ENCODE results near the gene ZC3H7B.

GRCh38 chr22:41196929-41197241 lies 8.2 kb upstream of the L3MBTL2 start:
- PRO-cap = no peak

- PRO-cap = bidirectional peak, plus-strand start at chr22:41301604, minus-strand start at chr22:41301529
These were observed at the start of gene ZC3H7B for GRCh38 chr22:41300939-41301974. ZC3H7B (plus strand) TSS chr22:41301525.

- PRO-cap = no peak
These were observed 12.1 kb downstream of the TEF start for GRCh38 chr22:41393747-41394278.

GRCh38 chr22:41403606-41404398 lies 22.1 kb downstream of the TEF start:
- PRO-cap = bidirectional peak, plus-strand start at chr22:41404268, minus-strand start at chr22:41403864

DNA sequence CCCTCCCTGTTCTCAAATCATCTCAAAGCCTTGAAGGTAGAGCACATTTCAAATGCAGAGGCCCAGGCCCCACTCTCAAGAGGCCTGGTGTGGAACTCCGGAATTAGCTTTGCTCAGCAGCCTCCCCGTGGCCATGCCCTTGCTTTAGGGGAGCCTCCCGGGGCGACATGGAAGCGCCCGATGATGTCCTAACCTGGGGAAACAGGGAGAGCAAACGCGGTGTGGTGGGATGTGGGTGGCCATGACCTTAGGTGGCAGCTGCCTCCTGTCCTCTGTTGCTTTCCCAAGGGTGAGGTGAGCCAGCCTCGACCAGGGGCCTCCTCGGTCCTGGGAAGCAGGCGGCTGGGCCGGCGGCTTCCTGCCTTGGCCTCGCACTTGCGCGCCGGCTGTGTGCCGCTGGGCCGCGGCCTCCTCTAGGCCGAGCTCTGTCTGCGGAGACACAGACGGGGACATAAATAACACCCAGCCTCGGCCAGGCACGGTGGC lies 31.0 kb downstream of the TEF start:
- PRO-cap = bidirectional peak, plus-strand start at position 442 of the sequence, minus-strand start at position 427 of the sequence

- PRO-cap = bidirectional peak, plus-strand start at chr22:41418340, minus-strand start at chr22:41418086
These were observed 28.8 kb downstream of the TOB2 start for GRCh38 chr22:41417537-41418544.

DNA sequence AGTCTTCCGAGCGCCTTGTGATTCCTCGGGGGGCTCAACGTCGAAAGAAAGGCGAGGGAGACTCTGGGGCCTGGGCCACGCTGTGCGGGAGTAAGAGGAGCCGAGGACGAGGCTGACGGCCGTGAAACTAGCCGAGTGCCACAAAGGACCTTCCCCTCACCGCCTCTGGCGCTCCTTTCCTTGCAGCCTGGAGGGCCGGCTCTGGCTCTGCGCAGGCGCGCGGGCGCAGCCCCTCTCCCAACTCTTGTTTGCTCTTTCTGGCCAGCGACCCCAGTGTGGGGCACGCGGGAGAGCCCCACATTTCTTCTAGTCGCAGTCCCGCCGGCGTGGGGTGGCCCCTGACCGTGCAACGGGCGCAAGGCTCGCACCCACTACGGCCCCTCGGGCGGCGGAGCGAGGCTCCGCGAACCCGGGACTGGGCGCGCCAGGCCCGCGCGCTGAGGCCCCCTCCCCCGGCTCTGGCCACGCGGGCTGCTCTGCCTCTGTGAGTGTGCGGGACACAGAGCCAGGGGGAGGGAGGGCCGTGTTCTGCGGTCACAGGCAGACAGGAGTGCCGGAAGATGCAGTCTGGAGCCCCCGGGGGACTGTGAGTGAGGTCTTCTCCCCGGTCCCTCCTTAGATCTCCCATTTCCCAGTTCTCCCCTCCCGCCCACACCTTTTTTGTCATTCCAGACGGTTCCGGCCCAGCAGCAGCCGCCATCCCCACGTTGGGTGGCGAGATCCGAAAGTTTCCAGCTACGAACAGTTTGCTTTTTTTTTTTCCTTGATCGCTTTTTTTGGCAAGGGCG lies 1.0 kb upstream of the TOB2 start:
- PRO-cap = bidirectional peak, plus-strand start at position 273 of the sequence, minus-strand start at position 167 of the sequence; bidirectional peak, plus-strand start at position 502 of the sequence, minus-strand start at position 460 of the sequence; bidirectional peak, plus-strand start at position 666 of the sequence, minus-strand start at position 592 of the sequence

DNA sequence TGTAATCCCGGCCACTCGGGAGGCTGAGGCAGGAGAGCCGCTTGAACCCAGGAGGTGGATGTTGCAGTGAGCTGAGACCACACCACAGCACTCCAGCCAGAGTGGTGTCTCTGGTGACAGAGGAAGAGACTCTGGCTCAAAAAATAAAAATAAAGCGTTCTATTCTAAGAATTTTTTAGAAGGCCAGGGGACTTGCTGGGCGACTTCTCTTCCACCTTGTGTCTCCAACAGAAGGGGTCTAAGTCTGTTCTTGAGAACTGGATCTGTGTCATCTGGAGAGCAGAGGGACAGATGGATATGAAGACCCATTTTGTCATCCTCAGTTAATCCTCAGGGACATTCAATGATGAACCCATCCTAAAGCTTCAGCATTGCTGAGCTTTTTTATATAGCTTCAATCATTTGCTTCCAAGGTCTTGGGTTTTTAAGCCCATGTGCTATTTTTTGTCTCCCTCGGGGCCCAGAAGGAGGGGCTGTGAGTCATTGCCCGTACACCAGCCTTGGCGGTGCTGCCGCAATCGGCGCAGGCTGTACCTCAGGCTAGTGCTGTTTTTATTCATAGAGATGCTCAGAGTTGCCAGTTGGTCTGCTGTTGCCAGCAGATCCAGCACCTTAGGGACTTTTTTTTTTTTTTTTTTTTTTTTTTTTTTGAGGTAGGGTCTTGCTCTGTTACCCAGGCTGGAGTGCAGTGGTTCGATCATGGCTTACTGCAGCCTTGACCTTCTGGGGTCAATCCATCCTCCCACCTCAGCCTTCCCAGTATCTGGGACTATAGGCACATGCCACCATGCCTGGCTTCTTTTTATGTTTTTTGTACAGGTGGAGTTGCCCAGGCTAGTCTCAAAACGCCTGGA lies 35.4 kb downstream of the ACO2 start:
- PRO-cap = no peak

DNA sequence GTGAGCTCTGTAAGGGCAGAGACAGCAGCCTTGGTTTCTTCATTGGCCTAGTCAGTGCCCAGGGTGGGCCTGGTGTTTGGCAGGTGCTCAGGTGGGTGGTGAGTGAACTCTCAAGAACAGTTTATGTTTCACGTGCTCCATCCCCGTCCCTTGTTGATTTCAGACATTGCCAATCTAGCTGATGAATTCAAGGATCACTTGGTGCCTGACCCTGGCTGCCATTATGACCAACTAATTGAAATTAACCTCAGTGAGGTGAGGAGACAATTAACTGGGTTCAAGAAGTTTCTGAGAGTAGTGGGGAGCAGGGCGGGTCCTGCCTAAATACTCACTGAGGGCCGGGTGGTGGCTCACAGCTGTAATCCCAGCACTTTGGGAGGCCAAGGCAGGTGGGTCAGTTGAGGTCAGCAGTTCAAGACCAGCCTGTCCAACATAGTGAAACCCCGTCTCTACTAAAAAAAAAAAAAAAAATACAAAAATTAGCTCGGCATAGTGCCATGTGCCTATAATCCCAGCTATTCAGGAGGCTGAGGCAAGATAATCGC lies 25.9 kb downstream of the POLR3H start:
- PRO-cap = no peak

GRCh38 chr22:41821506-41822338 lies 11.2 kb upstream of the SREBF2 start:
- PRO-cap = no peak

DNA sequence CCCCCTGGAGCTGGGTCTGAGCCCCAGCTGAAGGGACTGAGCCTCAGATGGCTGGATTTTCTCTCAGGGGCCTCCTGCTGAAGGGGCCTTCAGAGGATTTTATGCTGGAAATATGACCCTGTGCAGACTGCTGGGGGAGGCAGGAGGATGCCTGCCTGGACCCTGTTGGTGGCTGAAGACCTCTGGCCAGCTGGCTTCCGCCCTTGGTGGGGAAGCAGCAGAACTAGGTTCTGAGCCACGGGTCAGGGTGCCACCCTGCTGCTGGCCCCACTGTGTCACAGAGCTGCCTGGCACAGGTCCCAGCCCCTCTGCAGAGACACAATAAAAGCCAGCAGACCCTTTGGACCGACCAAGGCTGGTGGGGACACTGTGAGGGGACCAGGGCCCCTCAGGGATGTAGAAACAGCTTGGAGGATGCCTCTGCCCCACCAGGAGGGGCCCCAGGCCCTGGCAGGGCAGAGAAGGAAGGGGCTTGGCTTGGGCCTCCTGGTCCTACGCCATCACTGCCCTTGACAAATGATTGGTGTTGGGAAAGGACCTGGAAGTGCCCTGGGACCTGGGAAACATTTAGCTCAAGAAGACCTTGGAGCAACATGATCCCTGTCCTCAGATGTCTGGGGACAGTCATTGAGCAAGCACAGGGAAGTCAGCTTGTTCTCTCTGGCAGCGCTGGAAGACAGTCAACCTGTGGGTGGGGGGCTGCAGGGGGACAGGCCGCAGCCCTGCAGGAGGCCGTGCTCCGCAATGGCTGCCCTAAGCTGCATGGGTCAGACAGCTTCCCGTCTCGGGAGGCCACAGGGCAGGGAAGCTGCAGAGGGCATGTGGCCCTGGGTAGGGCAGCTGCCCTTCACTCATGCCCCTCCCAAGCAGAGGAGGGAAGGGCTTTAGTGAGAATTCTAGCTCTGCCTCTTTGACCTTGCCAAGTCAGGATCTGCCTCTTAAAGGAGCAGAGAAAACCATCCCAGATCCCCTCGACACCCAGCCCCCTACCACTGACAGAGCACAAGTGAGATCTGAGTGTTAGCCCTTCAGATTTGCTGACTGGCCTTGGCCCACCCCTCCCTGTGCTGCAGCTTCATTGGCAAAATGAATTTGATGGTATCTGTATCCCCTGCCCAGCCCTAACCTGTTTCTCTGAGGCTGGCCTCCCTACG lies 6.6 kb upstream of the SREBF2 start:
- PRO-cap = no peak

GRCh38 chr22:41859200-41859510 lies 26.2 kb downstream of the SREBF2 start:
- PRO-cap = no peak

GRCh38 chr22:41862106-41862580 lies 29.2 kb downstream of the SREBF2 start:
- PRO-cap = no peak

DNA sequence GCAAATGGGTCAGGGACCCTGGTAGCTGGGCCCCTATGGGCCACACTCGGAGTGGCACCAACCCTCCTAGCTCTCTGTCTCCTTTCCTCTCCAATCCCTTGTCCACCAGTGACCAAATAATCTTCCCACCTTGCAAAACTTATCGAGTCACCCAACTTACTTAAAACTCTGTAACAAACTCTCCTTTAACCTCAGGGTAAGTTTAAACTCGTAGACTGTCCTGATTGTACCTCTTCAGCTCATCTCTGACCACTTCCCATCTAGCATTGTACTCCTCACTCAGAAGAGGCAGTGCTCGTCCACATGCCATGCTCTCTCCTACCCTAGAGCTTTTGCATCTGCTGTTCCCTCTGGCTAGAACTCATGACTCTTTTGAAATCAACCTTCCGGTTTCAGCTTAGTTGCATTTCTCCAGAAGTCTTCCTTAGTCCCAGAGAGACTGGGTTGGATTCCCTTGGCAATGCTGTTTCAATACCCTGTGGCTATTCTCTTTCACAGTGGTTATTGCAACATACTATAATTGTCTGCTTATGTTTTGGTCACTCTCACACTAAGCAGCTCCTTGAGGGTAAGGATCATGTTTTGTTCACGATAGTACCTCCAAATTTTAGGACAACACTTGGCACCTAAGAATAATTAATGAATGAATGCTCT lies 14.2 kb downstream of the SEPTIN3 start:
- PRO-cap = no peak

DNA sequence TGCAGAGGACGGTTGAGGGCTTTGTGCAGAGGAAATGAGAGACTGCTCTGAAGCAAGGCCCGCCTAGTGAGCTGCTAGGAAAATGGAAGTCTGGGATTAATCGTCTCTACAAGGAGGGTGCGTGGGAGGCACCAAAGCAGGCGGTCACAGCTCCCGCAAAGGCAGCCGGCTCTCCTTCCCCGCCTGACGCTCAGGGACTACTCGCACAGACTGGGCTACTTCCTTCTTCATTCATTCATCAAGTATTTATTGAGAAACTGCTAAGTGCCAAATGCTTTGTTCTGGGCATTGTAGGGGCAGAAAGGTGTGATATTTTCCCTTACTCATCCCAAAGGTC lies 463 bp upstream of the NAGA start:
- PRO-cap = unidirectional peak, plus-strand start at position 134 of the sequence

DNA sequence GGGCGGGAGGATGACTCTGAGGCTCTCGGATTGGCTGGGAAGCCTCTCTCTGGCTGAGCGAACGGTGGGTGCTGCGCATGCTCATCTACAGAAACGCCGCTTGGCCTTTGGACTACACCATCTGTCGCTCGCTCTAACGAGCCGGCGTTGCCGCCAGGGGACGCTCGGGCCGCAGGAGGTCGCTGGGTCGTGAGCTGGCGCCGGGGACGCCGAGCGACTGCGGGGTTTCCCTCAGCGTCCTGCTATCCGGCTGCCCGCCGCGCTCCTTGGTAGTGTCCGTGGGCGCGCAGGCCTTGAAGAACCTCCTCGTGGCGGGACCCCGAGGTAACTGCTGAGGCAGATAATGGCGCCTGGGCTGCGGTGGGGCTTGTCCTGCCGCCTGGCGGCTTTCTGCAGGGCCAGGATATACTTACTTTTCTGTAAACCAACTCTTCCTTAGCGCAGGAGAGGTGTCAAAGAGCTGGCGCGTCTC lies 322 bp upstream of the NDUFA6 start:
- PRO-cap = bidirectional peak, plus-strand start at position 90 of the sequence, minus-strand start outside the sequence

DNA sequence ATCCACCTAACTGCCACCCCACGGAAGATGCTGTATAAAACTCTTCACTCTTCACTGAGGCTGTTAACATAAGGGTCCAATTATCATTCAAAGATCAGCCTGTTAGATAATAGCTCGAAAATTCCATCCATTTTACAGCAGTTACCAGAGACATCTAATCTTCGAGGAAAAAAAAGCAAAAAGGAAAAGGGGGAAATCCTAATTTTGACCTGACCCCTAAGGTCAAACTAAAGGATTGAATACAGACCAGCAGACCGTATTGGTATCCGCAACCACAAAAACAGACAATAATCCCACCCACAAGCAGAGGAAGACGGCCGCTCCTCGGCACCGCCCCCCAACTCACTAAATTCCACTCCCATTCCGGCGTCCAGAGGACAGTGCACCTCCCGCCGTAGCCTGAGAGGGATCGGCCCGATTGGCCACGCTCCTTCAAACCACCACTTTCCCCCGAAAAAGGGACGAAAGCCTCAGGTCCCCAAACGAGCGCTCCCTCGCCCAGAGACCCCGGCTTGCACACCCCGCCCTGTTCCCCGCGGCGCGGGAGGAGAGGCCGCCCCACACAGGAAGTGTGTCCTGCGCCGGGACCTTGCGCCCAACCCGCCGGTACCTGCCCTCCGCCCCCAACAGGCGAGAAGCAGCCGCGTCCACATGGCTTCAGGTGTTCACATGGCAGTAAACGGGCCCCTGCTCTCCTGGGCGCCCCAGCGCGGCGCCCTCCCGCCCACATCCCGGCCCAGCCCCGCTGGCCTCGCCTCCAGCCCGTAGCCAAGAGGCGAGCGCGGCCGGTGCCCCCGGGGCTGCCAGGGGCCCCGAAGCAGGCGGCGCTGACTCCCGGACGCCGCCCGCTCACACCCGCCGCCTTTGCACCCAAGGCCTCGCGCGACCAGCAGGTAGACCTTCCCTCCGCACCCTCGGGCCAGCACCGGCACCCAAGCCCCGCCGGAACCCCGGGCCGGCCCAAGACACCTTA lies 1.0 kb downstream of the TCF20 start:
- PRO-cap = no peak

GRCh38 chr22:42397197-42398061 lies 34.8 kb downstream of the NFAM1 start:
- PRO-cap = unidirectional peak, minus-strand start at chr22:42397353

GRCh38 chr22:42500063-42501128 lies 19.2 kb downstream of the RRP7A start:
- PRO-cap = unidirectional peak, plus-strand start at chr22:42500568

DNA sequence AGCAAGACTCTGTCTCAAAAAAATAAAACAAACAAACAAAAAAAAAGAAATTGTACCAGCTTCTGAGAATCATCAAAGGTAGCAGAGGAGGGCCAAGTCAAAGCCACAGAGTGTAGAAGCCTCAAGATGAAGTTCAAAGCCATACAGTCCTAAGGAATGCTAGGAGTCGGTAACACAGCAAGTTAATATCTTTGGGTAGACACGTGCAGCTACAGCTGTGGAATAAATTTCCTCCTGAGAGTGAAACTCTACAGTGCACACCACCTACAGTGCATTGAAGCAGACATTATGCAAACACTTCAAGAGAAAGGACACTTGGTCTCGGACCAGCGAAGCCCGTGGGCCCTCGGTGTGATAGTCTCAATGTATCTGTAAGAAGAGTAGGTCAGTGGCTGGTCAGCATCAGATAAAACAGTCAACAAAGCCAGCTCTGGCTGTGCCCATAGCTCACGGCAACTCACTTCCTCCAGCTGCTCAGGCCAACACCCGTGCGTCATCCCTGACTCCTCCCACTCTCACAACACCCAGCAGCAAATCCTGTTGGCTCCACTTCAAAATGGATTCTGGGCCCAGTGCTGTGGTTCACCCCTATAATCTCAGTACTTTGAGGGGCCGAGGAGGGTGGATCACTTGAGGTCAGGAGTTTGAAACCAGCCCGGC lies 16.5 kb upstream of the SERHL2 start:
- PRO-cap = unidirectional peak, plus-strand start at position 549 of the sequence